ENCODE measurements around a stretch of chr13.

- PRO-cap: no peak
Measured at GRCh38 chr13:31859231-31859916, 120.0 kb downstream of the RXFP2 start.

DNA sequence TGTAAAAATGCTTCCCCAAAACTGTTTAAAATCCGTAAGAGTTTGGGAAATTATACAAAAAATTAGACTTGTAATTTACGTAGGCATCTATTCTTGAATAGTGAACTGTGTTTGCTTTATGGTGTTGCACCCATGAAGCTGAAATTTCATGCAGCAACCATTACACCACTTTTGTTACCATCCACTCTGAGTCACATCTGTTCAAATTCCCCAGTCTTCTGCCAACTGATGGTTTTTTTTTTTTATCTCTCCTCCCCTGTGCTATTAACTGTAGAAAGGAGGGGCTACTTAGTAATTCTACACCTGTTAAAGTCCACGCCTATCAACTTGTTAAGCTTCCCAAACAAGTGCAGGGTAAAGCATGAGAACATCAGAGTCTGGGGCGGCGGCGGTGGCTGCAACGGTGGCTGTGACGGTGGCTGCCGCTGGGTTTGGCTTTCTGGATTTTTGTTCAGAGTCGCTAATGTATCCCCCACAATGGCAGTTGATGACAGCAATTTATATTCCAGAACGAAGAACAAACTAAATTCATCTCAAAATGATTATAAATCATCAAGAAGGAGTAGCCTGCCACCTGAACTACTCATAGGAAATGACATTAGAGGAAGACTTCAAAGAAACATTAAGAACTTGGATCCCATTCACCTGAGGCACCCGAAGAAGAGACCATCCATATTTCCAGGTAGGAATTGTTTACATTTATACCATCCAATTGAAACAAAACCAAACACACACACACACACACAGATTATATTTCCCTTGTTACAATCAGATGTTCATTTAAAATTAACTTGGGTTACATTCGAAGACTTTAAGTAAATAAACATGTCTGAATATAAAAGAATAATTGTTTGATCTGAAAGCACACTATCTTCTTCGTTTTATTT is 85.8 kb upstream of the FRY start:
- PRO-cap: bidirectional peak, plus-strand start at position 373 of the sequence, minus-strand start at position 199 of the sequence

DNA sequence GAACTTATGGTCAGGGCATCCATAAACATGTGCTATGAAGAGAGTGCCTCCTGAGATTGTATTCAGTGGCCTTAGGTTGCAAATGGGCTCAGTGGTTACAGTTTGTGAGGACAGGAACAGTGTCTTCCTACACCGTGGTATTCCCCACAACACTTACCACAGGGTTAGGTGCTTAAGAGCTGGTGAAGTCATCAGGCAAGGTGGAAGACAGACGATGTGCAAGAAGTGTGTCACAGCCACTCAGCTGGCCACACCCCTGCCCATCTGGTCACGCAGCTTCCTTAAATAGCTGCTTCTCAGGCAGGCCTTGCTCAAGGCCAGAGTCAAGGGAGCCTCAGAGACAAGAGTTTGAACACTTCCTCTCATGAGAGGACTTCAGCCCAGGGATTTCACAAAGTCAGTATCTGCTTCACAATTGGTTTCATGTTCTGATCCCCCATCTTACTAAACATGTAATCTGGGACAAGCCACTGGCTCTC is 80.4 kb upstream of the FRY start:
- PRO-cap: no peak

DNA sequence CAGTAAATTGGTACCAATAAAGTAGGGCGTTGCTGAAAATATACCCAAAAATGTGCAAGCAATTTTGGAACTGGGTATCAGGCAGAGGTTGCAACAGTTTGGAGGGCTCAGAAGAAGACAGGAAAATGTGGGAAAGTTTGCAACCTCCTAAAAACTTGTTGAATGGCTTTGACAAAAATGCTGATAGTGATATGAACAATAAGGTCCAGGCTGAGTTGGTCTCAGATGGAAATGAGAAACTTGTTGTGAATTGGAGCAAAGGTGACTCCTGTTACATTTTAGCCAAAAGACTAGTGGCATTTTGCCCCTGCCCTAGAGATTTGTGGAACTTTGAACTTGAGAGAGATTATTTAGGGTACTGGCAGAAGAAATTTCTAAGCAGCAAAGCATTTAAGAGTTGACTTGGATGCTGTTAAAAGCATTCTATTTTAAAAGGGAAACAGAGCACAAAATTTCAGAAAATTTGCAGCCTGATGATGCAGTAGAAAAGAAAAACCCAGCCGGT is 47.9 kb upstream of the FRY start:
- PRO-cap: no peak

DNA sequence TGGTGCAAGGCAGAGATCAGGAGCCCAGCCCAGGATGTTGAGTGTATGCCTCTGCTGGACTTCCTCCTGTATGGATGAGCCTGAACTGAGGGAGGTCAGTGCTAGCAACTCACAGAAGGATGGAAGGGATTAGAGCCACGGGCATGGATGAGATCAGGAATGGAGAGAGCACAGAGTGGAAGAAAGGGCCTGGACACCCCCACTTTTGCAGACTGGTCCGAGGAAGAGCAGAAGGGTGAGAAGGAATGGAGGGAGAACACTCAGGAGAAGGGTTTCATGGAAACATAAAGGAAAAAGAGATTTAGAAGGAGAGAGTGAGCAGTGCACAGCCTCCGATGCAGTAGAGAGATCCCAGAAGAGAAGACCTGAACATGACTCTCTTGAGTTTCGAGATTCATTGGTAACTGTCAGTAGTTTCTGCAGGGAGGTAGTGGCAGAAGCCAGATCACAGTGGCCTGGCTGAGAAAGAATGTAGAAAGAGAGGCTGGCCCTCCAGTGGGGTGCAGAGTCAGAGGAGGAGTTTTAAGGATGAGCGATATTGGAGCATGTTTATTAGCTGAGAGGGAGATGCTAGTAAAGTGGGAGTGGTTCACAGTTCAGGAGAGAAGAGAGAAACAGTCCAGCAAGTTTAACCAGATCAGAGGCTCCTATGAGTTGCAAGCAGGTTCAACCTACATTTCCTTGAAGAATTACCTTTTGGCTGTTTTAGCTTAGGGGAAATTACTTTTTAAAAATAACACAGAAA is 109.0 kb downstream of the ZAR1L start:
- PRO-cap: no peak

DNA sequence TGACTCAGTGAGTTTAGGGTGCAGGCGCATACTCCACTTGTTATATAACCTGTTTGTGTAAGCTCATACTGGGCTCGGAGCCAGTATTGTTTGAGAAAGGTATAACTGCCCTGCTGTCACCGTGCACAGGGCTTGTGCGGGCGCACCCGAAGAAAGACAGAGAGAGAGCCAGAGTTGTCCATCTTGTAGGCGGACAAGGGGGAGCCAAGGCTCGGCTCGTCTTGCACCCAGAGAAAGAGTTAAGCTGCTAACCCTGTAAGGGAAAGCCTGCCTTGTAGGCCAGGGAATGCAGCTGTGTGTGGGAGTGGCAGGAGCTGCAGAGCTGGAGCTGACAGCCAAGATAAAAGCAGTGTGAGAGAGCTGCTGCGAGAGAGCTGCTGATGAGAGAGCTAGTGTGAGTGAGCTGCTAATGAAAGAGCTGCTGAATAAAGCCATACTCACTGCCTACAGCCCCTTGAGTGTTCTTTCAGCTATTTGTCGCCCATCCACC is 43.5 kb upstream of the N4BP2L1 start:
- PRO-cap: no peak

- PRO-cap: no peak
Measured at GRCh38 chr13:32736344-32737031, 150.2 kb downstream of the PDS5B start.

- PRO-cap: no peak
Measured at GRCh38 chr13:32807201-32807488, 209.1 kb upstream of the KL start.

DNA sequence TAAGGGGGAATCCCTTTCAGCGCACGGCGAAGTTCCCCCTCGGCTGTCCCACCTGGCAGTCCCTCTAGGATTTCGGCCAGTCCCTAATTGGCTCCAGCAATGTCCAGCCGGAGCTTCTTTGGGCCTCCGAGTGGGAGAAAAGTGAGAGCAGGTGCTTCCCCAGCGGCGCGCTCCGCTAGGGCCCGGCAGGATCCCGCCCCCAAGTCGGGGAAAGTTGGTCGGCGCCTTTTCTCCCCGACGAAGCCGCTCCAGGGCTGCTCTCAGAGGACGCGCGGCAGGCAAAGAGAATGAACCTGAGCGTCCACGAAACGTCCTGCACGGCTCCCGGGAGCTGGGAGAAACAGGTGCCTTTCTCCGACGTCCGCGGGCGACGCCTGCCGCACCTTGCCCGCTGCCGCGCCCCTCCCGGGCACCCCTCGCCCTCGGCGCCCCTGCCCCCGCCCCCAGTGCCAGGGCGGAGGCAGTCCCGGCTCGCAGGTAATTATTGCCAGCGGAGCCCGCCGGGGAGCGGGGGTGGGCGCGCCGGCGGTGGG is 320 bp upstream of the KL start:
- PRO-cap: no peak

DNA sequence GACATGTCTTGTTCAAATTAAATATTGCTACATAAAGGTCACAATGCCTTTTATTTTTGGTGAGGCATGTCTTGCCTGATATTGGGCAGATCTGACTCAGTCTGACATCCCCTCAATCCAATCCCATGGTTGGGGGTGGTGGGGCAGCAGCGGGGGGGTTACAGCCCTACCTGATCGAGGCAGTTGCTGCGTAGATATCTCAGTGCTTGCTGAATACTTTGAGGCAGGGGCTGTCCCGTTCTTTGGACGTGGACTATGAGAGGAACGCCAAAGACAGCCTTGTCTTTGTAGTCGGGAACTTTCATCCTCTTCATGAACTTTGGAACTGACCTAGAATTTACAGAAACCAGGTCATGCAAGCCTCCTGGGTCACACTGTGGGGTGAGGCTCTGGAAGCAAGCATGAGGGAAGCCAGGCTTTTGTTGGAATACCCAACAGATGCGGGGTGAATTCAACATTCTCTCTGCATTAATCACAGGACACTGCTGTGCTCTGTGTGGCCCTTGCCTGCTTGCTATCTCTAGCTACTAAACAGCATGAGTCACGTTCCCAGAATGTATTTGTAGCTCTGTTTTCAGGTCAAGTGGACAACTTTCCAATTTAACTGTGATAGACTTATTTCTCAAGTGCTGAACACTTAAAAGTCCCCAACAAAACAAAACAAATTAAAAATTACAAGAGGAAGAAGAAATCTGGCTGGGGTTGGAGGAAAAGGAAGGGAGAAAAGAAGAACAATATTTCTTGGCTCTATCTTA is 109.9 kb downstream of the KL start:
- PRO-cap: no peak

DNA sequence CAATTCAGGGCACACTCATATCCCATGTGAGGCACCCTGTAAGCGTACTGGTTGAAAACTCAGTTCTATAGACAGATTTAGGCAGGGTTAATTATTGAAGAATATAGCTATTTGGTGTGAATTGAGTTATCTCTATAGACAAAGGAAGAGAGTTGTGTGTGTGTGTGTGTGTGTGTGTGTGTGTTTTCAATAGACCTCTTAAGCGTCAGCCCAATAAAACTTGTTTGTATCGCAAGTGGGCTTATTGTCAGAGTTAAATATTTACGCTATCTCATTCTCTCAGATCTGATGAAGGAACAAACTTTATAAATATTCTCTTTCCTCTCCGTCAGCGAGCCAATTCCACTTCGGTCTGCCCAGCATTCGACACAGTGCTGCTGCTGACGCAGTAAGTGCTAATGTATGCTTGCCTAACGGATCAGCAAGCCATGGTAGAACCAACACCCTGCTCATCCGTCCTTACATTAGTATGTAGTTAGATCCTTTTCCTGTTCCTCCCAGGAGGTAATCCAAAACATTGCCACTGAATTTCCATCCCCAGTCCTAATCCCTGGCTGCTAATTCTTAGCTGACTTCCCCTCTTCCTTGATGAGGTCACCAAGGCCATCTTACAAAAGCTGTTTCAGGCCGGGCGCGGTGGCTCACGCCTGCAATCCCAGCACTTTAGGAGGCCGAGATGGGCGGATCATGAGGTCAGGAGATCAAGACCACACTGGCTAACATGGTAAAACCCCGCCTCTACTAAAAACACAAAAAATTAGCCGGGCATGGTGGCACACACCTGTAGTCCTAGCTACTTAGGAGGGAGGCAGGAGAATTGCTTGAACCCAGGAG is 88.1 kb downstream of the STARD13 start:
- PRO-cap: bidirectional peak, plus-strand start at position 613 of the sequence, minus-strand start at position 373 of the sequence

DNA sequence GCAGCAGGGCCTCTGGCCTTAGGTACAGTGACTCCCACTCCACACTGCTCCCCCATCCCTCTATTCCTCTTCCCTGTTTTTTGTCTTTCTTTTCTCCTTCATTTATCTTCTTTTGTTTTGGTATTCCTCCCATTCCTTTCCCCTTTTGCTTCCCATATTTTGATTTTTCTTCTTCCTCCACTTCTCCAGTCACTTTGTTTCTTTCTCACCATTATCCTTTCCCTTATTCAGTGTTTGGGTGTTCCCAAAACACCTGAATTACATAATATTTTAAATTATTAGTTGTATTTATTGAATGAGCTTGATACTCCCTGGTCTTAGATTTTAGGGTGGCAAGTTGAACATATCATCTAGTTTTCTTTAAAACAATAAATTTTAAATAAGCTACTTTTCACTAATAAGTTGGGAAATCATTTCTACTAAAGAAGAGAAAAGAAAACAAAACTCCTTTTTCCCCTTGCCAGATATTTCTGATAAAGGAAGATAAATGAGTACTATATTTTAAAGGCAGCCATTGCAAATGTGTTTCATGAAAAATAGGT is 36.9 kb downstream of the STARD13 start:
- PRO-cap: no peak

DNA sequence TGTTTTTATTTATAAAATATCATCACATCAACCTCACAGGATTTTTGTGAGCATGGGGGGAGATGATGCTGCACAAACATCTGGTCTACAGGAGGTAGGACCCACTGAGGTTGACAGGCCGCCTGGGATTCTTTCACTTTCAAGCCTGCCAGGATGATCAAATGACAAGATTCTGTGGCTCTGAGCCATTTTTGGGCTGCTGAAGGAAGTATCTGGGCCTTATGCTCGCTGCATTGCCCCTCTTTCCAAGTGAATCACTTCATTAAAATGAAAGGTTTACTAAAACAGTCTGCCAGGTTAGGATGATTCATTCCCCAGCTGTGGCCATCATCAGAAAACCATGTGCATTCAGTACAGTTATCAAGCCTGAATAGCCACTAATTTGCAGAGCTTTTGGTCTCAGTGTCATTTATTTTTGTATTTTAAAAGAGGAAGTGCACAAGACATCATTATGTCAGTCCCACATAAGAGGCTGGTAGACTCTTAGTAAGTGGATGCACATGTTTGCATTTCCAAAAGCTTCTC is 34.4 kb downstream of the STARD13 start:
- PRO-cap: no peak

DNA sequence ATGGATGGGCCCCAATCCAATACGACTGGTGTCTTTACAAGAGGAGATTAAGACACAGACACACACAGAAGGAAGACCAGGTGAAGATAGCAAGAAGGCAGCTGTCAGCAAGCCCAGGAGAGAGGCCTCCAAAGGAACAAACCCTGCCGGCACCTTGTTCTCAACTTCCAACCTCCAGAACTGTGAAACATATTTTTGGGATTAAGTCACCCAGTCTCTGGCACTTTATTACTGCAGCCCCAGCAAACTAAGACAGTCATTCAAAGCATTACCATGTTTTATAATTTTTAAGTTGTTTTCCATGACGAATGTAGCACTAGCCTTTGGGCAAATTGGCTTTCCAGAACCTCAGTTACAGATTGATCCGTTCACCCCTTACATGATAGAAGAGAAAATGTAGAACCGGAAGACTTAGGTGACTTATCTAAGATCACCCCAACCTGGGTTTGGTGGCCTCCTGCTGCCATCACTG is 11.2 kb downstream of the STARD13 start:
- PRO-cap: no peak

- PRO-cap: no peak
Measured at GRCh38 chr13:33536946-33537639, 251.5 kb upstream of the STARD13 start.

GRCh38 chr13:33642209-33643158 is 175.5 kb upstream of the RFC3 start:
- PRO-cap: no peak

DNA sequence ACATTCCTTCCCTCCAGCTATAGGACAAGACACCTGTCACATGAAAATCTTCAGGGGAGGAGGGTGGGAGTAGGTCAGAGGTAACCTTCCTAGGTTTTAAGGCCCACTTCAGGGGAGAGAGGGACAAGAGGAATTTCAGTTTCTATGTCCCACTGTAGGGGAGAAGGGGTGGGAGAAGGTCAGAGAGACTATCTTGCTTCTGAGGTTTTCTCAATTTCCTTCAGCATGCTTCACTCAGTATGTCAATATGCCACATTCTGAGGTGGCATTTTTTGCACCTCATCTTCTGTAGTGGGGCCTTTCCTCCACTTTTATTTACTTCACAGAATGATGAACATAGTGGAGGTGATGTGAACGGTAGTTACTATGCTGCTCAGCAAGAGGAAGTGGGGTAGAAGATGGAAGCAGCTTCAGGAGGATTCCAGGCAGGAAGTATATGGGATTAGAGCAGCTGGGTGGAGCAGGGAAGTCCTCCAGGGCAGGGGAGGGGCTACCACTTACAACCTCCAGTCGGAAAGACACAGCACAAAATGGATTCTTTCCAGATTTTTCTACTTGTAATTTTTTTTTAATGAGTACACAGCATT is 73.0 kb upstream of the RFC3 start:
- PRO-cap: no peak

- PRO-cap: no peak
Measured at GRCh38 chr13:34747898-34748421, 194.1 kb upstream of the NBEA start.

- PRO-cap: no peak
Measured at GRCh38 chr13:35862334-35863028, 268.7 kb downstream of the DCLK1 start.

- PRO-cap: no peak
Measured at GRCh38 chr13:36111935-36112249, 19.3 kb downstream of the DCLK1 start.

Measured in A673 (cell line).